ENCODE measurements around a stretch of chr4.

GRCh38 chr4:113397061-113397451, 347.6 kb downstream of the ANK2 start:
- PRO-cap = no peak

- PRO-cap = no peak
Measured at GRCh38 chr4:113420073-113420716, 341.3 kb downstream of the CAMK2D start.

DNA sequence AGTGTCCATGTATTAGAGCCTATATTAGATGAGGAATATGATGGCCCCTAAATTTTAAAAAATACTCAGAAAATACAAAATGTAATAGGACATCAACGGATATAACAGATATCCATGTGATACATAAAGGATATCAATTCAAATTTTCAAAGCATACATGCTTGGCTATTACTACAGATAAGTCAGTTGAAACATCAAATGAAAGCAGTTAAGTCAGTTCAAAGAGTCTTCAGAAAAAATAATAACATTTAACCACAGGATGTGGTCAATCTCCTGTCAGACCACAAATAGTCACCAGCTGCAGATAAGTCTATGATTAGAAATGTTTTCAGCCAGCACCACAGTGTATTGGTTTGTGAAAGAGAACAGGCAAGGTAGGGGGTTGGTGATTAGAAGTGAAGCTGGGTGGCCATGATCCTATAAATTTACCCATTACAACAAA, 196.7 kb downstream of the CAMK2D start:
- PRO-cap = no peak

GRCh38 chr4:113573717-113574542, 187.6 kb downstream of the CAMK2D start:
- PRO-cap = no peak

GRCh38 chr4:113637861-113638465, 123.6 kb downstream of the CAMK2D start:
- PRO-cap = no peak

GRCh38 chr4:113729336-113729874, 32.1 kb downstream of the CAMK2D start:
- PRO-cap = no peak

DNA sequence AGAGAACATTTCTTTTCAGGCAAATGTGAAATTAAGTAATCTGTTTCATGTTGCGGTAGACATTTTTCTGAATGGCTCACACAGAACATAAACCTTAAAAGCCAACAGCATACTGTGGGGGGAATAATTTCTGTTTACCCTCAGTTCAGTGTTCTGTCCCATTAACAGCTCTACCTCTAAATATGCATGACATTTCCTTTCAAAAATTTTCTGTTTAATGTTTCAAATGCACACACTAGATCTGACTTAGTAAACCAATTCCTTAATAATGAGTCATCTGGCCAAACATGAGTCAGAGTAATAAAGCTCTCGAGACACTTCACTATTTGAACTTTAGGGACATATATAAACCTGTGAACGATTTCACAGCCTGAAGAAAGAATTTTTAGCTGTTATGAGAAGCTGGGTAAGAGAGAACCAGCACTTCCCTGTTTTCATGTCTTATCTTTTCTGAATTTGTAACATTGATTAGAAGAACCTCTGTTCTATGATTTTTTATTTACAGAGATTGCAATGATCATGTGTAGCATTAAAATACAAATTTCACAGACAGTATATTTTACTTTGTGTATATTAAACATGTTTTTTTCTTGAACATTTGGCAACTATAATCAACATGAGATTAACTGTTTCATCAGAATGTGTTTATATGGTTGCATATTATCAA, 20.2 kb downstream of the ARSJ start:
- PRO-cap = no peak

- PRO-cap = no peak
Measured at GRCh38 chr4:117831436-117831803, 202.9 kb upstream of the NDST3 start.

GRCh38 chr4:117834415-117834814, 199.9 kb upstream of the NDST3 start:
- PRO-cap = no peak

DNA sequence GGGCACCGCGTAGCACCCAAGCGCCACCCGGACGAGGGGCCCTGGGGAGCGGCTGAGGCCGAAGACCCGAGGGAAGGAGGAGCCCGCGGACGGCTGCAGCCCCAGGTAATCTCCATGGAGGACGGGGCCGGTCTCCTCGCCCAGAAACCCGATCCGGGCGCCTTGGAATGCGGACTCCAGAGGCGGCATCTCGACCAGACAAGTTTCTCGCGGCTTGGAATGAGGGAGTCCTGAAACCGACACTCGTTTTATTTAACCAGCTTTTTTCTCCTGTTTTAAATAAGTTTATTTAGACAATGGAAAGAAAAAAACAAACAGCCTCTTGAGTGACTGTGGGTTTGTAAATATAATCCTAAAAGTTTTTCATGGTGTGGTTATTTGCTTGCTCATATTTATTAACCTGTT, 477 bp upstream of the NDST3 start:
- PRO-cap = bidirectional peak, plus-strand start at position 142 of the sequence, minus-strand start at position 126 of the sequence; unidirectional peak, minus-strand start at position 221 of the sequence

DNA sequence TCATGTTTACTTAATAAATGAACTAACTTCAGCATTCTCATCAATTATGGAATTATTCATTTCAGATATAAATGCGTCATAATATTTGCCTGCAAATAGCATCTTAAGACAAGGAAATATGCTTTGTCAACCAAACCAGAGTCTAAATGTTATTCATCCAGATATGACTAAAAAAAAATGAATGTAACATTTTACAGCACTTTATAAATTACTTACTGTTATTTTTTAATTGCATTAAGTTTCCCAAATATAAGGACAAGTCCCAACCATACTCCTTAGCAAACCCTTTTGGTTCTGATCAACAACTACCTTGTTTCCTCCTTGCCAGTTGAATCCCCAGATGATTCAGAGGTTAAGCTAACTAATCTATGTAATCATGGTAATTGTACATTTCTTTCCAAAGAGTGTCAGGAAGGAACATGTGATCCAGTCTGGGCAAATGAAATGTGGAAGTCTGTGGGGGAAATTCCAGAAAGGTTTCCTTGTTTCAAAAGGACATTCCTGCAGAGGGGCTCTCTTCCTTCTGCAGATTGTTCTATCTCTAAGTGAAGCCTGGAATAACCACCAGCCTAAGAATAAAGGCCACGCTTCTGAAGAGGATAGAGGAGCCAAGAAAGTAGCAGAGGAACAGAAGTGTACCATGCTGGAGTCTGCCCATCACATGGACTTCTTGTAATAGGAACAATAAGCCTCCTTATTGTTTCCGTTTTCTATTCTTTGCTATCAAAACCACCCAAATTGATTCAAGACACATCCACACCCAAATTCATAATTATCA, 7.0 kb downstream of the PRSS12 start:
- PRO-cap = no peak

GRCh38 chr4:118749329-118749899, 64.2 kb downstream of the METTL14 start:
- PRO-cap = no peak

GRCh38 chr4:118805358-118806335, 30.3 kb downstream of the SEC24D start:
- PRO-cap = no peak

GRCh38 chr4:118810652-118811271, 25.2 kb downstream of the SEC24D start:
- PRO-cap = no peak

- PRO-cap = no peak
Measured at GRCh38 chr4:118894153-118894698, 5.6 kb downstream of the SYNPO2 start.

DNA sequence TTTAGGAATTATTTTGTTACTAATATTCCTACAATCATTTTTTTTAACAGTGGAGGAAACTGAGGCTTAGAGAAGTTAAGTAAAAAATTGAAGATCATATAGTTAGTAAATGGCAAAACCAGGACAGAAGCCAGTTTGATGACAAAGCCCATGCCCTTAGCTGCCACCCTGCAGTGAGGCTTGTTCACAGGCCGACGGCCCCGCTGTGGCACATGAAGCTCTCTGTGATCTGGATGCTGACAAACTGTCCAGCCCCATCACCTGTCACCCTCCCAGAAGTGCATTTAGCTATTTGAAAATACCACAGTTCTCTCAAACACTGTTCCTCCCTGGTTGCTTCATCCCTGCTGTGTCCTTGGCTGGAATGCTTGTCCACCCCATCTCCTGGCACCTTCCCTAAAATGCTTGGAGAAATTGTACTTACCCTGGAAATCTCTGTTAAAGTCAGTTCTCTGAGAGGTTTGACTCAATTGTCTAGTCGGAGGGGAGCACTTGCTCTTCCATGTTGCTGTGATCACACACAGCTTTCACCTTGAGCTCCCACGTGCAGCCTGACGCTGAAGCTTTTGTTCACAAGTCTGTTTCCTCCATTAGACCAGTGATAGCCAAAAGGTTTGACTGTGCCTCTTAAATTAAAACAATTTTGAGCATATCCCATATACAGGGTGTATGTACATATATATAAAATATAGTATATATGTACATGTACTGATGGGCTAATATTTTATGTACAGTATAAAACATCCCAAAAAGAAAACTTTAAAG, 10.1 kb downstream of the SYNPO2 start:
- PRO-cap = no peak

DNA sequence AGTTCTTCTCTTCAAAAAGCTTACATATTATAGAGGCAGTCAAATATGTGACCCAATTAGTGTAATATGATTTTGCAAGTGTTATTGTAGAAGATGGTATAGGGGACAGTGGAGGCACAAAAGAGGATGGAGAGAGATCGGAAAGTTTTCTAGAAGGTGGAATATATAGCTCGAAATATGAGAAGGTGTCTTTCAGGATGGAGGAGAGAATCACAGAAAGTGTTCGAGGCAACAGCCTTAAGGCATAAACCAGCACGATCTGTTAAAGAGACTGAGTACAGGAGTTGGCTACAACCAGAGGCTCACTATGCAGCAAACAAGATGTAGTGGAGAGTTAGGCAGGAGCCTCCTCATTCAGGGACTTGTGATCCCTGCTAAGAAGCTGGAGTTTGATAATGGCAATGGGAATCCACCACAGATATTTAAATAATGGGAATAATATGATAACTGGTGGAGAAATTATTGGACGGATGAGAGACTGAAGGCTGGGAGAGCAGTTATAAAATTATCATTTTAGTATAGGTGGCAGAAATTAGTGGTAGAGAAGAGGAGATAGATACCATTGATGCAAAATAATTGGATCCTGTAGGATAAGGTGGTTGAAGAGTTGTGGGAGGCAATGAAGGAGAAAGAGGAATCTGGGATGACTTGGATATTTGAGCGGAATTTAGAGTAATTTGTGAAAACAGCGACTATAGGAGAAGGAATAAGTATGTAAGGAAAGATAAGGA, 31.0 kb downstream of the SYNPO2 start:
- PRO-cap = no peak

DNA sequence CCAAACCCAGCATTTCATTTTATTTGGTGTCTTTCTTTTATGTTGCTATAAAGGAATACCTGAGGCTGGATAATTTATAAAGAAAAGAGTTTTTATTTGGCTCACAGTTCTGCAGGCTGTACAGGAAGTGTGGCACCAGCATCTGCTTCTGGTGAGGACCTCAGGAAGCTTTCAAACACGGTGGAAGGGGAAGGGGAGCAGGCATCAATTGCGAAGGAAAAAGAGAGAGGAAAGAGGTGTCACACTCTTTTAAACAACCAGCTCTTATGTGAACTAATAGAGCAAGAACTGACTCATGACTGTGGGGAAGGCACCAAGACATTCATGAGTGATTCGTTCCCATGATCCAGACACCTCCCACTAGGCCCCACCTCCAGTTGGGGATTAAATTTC, 59.8 kb downstream of the SYNPO2 start:
- PRO-cap = no peak

DNA sequence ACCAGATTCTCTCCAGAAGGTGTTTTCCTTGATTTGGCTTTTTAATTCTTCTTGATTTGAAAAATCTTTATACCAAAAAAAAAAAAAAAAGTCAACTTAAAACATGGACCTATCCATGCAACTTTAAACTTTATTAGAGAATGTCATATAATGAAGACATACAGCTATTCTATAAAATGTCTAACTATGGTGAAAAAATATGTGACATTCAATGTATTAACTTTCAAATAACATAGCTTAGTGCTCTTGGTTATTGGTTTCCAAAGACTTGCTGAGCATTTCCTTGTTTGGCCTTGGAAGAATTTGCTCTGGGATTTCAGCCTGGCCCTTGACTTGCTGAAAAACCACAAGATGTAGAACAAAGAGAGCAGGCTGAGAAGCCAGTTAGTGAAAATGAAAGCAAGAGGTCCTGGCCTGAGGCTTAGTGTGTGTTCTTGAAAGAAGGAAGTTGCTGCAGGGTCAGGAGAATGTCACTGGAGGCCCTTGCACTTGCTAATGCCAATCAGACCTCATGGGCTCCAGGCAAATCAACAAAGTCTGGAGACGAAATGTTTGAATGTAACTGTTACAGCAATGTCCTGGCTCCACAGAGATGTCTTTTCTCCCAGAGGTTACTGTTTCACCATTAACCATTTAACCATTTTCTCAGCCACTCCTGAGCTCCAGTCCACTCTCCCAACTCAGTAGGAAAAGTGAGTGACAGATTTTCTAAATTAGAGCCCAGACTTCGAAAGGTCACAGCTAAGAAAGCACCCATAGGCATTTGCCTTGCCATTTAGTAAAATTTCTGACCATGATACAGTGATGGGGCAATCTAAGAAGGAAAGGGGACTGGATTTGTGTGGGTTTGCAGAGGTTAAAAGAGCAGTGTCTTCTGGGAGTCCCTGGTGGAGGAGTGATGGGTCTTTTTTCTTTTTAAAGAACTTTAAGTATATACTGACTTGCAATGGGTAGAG, 79.4 kb downstream of the SYNPO2 start:
- PRO-cap = no peak

DNA sequence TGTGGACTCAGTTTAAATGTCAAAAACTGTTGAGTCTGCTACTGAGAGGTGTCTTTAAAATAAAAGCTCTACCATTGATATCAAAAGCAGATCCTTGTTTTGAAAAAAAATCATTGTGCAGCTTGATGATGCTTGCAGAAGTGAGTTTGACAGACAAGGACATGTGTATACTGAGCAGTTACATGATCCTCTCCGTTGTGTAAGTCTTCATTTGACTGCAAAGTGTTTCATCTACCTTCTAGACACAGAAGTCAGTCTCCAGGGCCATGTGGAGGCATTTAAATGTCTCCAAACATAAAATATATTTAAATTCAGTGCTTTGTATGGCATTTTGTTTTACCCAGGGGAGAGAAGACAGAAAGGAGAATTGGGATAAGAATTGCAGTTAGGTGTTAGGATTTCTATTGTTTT, 107.8 kb upstream of the MYOZ2 start:
- PRO-cap = no peak

All from progenitor cell of endocrine pancreas (in vitro differentiated cells).